Bronchus (tissue), 1 donor: ENCODE results near the gene BTN3A1.

GRCh38 chr6:26304643-26305936 lies 19.8 kb upstream of the H4C8 start:
- PRO-cap: no peak

GRCh38 chr6:26402009-26402887 lies at the start of gene BTN3A1:
Gene BTN3A1 (plus strand): TSS chr6:26402275.
- PRO-cap: bidirectional peak, plus-strand start at chr6:26402275, minus-strand start at chr6:26402153

DNA sequence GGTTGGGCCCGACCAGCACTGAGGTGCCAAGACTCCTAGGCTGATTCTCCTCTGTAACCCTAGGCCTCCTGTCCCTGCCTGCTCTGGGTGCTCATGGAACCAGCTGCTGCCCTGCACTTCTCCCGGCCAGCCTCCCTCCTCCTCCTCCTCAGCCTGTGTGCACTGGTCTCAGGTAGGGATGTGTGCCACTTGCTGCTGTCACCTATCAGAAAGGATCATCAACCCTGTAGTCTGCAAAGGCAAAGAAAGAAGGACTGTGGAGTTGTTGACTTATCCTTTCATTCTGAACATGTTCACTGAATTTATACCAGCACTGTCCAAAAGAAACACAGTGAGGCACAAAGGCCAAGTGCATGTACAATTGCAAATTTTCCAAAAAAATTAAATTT lies 18.3 kb upstream of the BTN3A3 start:
- PRO-cap: no peak

DNA sequence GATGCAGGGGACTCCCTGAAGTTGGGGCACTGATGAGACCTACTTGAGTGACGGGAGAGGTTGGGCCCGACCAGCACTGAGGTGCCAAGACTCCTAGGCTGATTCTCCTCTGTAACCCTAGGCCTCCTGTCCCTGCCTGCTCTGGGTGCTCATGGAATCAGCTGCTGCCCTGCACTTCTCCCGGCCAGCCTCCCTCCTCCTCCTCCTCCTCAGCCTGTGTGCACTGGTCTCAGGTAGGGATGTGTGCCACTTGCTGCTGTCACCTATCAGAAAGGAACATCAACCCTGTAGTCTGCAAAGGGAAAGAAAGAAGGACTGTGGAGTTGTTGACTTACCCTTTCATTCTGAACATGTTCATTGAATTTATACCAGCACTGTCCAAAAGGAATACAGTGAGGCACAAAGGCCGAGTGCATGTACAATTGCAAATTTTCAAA lies 749 bp downstream of the BTN2A1 start:
- PRO-cap: no peak

- PRO-cap: no peak
Observed at GRCh38 chr6:26465160-26465586, 7.4 kb downstream of the BTN2A1 start.

DNA sequence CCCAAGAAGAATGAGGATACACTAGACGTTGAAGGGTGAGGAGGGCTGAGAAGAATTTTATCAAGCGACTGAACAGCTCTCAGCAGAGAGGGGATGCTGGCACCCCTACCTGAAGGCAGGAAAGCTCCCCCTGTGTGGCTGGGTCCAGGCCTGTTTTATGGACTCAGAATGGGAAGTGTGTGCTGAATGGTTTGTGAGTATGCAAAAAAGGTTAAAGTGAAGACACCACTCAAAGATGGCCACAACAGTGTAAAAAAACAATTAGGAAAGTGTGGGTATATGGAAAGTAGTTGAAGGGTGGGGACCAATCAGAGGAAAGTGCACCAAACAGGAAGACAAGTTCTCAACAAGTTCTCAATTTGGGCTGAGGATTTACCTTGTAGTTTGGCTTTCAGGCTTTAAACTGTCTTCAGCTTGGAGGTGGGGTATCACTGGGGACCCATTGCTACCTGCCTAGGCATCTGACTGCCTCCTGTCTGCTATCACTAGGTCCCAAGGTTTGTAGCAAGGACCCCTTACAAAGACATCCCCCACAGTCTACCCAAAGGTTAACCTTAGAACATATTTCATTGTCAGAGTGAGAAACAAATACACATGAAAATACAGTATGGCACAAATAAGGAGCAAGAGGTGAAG lies 15.1 kb downstream of the BTN2A1 start:
- PRO-cap: no peak

GRCh38 chr6:26571564-26572516 lies 24.9 kb upstream of the ABT1 start:
- PRO-cap: bidirectional peak, plus-strand start at chr6:26572081, minus-strand start at chr6:26571938

GRCh38 chr6:26744895-26745492 lies 85.4 kb upstream of the ZNF322 start:
- PRO-cap: no peak

DNA sequence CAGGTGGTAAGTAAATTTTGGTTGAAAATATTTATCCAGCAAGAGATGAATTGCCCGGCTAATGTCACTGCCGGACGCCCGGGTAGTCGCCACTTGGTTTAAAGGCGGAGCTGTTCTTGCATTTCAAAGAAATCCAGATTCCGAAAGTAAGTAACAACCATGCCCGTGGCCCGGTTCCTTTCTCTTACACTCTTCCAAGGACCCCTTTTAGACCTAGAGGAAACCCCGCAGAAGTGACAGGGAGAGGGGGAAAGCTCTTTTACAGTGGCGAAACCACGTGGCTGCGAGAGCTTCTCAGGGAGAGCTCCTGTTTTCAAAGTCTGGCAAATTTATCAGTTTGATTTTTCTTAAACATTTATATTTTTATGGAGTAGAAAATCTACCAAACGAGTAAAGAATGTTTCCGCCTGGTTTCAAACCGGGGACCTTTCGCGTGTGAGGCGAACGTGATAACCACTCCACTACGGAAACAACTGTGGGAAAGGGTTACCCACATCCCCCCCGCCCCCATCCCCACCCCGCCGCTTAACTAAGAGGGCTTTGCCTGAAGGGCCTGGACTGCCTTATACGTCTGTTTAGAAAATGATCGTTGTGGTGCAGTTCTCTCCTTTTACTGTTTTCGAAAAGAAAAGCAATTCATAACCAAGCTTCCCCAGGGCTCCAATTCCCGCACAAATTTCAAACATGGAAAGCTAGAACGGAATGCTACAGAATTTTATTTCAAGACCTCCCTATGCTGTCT lies 41.6 kb upstream of the PRSS16 start:
- PRO-cap: no peak

DNA sequence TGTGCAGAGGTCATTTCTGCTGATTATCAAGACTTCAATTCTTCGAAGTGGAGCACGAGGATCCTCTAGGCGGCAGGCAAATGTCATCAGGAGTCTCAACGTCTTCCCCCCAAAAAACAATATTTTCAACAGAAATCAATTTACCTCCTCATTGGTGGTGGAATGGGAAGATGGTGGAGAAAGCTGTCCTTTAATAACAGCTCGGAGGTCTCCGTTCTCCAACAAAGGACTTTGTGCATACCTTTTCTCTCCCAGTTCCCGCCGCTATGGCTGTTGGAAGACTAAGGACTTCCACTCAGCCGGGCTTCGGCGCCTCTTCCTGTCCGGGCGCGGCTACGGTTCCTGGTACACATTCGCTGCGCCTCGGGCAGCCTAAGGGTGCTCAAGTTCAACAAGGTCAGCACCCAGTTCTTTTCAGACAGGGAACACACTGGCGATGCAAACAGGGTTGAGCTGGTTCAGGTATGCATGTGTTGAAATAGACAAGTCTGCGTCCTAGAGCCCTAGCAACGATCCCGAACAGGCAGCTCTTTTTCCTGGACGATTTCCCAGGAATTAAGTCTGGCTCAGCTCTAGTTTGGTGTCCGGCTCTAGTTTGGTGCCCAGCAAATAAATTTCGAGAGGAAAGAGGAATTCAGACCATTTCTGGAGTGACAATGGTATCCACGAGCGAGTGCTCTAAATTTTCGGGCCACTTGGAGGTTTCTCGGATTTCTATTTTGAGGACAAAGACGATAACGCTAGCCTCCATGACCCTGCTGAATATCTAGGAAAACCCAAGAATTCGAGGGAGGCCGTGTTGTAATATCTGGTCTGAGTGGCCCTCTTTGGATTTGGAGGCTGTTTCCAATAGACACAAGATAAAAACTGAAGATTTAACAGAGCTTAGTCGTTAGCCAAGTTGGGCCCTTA lies 8.9 kb upstream of the PRSS16 start:
- PRO-cap: no peak

- PRO-cap: no peak
Observed at GRCh38 chr6:27297679-27298120, 14.4 kb downstream of the POM121L2 start.

DNA sequence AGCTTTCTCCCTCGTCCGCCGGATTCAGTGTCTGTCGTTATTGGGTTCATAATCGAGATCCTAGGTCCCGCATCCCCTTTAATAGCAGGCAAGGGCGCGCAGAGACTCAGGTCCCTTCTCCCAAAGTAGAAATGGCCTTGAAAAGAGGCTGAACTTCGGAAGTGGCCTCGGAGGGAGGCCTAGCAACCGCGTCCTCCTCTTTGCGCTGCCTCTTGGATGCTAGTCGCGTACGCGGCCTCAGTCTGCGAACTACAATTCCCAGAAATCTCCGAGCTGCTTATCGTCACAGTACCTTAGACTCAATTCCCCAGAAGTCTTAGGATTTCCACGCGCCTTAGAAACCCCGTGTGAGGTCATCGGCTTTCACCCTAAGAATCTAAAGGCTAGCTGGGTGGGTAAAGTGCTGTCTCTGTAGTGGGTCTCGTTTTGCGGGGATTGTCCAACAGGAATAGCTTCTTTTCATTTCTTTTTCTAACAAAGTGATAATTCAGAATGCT lies 34.4 kb downstream of the ZNF391 start:
- PRO-cap: no peak

- PRO-cap: no peak
Observed at GRCh38 chr6:27471466-27472019, 1.4 kb downstream of the ZNF184 start.

- PRO-cap: no peak
Observed at GRCh38 chr6:27518643-27519749, 46.1 kb upstream of the ZNF184 start.

GRCh38 chr6:27592084-27592336 lies 119.1 kb upstream of the ZNF184 start:
- PRO-cap: no peak

- PRO-cap: no peak
Observed at GRCh38 chr6:27687437-27688466, 120.0 kb downstream of the H2BC13 start.

- PRO-cap: no peak
Observed at GRCh38 chr6:27813213-27813543, 1.4 kb downstream of the H2AC14 start.

GRCh38 chr6:27867960-27868185 lies 485 bp upstream of the H1-5 start:
- PRO-cap: no peak

DNA sequence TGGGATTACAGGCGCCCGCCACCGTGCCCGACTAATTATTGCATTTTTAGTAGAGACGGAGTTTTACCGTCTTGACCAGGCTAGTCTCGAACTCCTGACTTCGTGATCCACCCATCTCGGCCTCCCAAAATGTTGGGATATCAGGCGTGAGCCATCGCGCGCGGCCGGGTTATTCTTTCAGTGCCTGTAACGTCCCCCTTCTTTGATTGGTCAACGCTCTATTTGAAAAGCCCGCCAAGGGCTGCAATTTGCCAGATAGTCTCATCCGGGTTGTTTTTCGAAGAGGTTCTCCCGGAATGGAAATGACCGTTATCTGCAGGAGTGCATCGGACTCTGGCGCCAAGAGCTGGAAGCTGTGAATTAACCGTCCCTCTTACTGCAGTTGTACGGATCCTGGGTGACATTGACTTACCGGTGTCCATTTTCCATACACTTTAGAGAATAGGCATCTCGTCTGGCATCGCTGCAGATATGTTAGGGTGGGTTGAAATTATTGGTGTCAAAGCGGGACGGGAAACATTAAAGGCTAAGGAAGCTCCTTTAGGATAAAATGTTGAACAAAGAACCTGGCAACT lies 1.1 kb downstream of the H2BC17 start:
- PRO-cap: bidirectional peak, plus-strand start at position 294 of the sequence, minus-strand start at position 332 of the sequence

- PRO-cap: unidirectional peak, minus-strand start at chr6:27902983
Observed at GRCh38 chr6:27902041-27903523, 9.4 kb downstream of the H2BC17 start.